Ascending aorta (tissue), 1 donor: ENCODE results near the gene CCDC81.

GRCh38 chr11:78575047-78575716 lies 518 bp upstream of the NARS2 start:
- PRO-cap, result no peak

- PRO-cap, result no peak
Observed at GRCh38 chr11:79439978-79440400, 841 bp downstream of the TENM4 start.

- PRO-cap, result no peak
Observed at GRCh38 chr11:82899994-82900251, 307 bp downstream of the PRCP start.

- PRO-cap, result no peak
Observed at GRCh38 chr11:82922418-82923203, 21.1 kb downstream of the DDIAS start.

- PRO-cap, result no peak
Observed at GRCh38 chr11:83072797-83073266, 1.1 kb upstream of the RAB30 start.

GRCh38 chr11:83092774-83093285 lies 21.1 kb upstream of the RAB30 start:
- PRO-cap, result no peak

- PRO-cap, result no peak
Observed at GRCh38 chr11:83158297-83158609, 1.3 kb downstream of the PCF11 start.

DNA sequence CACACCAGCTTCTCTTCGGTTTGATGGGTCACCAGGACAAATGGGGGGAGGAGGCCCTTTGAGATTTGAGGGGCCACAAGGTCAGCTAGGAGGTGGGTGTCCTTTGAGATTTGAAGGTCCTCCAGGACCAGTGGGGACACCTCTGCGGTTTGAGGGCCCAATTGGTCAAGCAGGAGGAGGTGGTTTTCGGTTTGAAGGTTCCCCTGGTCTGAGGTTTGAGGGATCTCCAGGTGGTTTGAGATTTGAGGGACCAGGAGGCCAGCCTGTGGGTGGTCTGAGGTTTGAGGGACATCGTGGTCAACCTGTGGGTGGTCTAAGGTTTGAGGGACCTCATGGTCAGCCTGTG lies 11.7 kb downstream of the PCF11 start:
- PRO-cap, result no peak

- PRO-cap, result no peak
Observed at GRCh38 chr11:83176831-83177417, 16.6 kb upstream of the ANKRD42 start.

- PRO-cap, result no peak
Observed at GRCh38 chr11:85628707-85629735, 628 bp downstream of the TMEM126B start.

- PRO-cap, result no peak
Observed at GRCh38 chr11:85719510-85719881, 33.5 kb upstream of the CCDC89 start.

GRCh38 chr11:86051583-86052670 lies 17.0 kb downstream of the PICALM start:
- PRO-cap, result no peak

DNA sequence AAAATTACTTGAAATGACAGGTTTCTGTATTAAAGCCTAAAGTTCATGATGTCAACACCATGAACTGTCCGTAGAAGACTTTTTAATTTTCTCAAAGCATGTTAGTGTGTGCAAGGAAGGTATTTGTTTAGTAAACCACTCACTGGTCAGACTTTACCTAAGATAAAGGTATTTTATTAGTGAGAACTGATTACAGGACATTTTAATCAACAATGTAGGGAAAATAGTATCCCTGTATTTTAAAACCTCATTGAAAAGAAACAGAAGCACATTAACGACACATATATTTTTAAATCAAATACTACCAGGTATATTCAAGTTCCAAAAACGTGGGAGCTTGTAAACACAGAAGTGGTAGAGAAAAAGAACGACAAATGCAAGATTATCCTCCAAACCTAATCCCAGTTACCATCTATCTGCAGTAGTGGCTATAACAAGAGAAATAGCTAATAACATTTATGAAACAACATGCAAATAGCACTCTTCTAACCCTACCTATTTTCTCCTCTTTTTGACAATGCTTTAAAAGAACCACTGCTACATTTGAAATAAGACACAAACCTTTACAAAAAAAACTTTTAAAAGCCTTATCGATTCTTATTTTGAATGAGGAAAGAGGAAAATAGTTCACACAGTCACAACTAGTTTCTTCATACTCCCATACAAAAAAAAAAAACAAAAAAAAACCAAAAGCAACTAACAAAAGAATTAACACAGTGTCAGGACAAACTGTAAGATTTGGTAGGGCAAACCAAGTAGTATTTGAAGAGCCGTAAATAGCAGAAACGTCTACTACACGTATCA lies 2.6 kb downstream of the PICALM start:
- PRO-cap, result no peak

DNA sequence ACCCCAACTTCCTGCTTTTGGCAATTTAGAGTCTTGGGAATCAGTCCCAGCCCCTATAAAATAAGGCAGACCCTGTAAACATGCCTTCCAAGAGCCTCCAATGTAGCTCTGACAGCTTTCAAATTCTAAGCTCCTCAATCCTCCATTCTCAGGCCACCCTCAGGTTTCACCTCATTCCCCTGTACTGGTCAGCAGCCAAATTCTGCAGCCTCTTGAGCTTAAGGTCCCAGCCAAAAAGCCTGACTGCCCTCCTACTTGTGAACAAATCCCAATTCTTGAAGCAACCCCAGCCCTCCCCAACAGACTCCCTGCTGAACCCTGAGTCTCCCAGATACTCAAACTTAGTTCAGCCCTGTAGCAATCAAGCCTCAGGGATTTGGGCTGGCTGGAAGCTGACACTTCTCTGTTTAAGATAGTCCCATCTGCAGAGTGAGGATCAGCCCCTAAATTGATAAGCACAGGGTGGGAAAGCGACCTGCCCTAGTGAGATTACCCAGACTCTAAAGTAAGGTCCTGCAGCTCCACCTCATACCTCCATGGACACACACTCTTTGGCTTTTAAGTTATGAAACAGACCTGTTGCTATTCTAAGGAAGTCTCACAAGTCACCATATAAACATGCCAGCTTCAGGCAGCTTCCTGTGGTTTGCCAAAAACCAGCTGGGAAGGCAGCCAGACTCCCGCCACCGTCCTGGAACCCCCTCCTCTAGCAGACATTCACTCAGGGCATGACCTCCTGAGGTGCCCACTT lies 82.4 kb upstream of the PICALM start:
- PRO-cap, result no peak

GRCh38 chr11:86374543-86375145 lies at the start of gene CCDC81:
CCDC81 (plus strand) TSS chr11:86374887.
- PRO-cap, result no peak

- PRO-cap, result no peak
Observed at GRCh38 chr11:86571757-86572125, 197.1 kb downstream of the CCDC81 start.

- PRO-cap, result no peak
Observed at GRCh38 chr11:86807697-86808504, 7.6 kb downstream of the PRSS23 start.

- PRO-cap, result no peak
Observed at GRCh38 chr11:86916098-86916777, 39.0 kb downstream of the FZD4 start.

- PRO-cap, result no peak
Observed at GRCh38 chr11:86920748-86921598, 34.2 kb downstream of the FZD4 start.

DNA sequence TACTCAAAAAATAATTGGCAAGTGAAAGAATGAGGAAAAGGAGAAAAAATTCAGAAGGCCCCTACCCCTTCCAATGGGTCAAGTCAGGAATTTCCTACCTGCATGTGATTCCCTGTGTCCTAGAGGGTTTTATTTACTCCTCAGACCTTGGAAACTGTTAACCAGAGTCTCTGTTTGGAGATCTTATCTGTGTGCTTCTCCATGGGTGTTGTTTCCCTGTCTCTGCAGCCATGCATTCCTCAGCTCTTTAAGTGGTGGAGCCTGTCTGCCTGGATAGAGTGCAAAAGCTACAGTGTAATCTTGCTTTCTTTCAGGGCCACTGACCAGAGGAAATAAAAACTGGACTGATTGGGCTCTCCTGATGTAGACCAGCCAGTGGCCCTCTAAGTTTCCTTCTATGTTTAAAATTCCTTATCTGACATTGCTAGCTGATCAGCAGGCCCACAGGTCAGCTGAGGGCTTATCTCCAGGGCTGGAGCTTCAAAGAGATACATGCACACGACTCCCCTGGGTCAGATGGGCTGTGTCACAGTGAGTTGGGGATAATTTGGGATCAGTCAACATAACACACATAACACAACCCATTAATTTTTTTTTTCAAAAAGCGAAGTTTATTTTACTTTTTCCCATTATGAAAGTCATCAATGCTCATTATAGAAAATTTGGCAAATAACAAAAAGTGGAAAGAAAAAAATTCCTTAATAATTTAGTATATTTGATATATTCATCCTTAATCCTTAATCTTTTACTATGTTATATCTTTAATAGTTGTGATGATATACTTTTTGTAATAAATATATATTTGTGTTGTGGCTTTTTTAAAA lies 37.4 kb upstream of the TMEM135 start:
- PRO-cap, result no peak